ENCODE measurements around the genes NDUFAF5, DSTN and RRBP1.

DNA sequence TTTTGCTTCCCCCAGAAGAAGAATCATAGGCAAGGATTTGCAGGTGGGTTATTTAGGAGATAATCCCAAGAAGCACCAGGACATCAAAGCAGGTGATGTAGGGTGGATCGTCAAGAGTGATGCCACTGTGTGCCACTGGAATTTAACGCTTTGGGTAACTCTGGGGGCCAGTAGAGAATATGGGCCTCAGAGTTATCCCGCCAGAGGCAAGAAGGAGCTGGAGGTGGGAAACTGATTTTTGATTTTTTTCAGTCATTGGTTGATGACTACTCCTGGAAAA lies 368.5 kb downstream of the BTBD3 start:
- RAMPAGE, long total RNA = no peak
- RRBS = no CpG with 5 or more reads among the region's 3 CpGs

- RAMPAGE, long total RNA = start-site peak on the minus strand at chr20:13784895-13784907, 86 and 89 reads in 2 replicates; start-site peak on the plus strand at chr20:13785030-13785080, 280 and 211 reads in 2 replicates
- RRBS = no CpG with 5 or more reads among the region's 63 CpGs
Observed at GRCh38 chr20:13784758-13785880, at the start of gene NDUFAF5. NDUFAF5 (plus strand) TSS chr20:13785028.

GRCh38 chr20:13875343-13875887 lies 90.6 kb downstream of the NDUFAF5 start:
- RAMPAGE, long total RNA = no peak
- RRBS = no CpG with 5 or more reads among the region's 3 CpGs

DNA sequence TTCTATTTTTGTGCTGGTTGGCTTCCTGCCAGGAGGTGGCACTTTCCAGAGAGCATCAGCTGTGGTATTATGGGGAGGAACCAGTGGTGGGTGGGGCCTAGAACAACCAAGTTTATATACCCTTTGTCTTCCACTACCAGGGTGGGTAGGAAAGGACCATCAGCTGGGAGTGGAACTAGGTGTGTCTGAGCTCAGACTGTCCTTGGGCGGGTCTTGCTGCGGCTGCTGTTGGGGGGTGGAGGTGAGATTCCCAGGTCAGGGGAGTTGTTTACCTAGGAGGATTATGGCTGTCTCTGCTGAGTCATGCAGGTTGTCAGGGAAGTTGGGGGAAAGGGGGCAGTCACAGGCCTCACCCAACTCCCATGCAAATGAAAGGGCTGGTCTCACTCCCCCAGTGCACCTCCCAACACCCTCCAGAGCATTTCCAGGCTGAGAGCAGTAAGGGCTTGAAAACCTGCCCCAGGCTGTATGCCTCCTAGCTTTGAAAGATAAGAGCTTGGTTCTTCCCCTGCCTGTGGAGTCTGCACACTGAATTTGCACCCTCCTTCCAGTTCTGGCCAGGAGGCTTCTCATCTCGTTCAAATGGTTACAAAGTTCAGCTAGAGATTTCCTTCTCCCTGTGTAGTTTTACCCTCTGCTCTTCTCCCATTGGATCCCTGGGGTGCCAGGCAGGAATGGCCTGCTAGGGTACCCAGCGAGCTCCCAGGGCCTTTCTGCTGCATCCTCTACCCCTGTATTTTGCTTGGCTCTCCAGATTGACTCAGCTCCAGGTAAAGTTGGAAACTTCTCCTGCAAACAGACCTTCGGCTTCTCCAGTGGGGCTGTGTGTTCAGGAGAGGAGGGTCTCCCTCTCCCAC lies 117.2 kb downstream of the FLRT3 start:
- RAMPAGE, long total RNA = no peak
- RRBS = no CpG with 5 or more reads among the region's 5 CpGs

DNA sequence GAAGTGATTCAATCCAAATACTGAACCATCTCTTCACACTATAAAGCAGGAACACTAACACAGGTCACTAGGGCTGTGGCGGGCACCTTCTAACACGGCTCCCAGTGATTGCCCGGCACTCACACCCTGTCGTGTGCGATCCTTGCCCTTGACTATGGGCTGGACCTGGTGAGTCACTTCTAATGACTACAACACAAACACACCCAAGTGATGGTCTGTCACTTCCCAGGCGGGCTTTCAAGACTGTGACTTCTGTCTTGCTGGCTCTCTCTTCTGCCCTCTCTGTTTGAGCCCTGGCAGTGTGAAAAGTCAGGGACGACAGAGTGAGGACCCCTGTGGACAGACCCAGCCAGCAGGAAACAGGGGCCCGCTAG lies 43.1 kb downstream of the KIF16B start:
- RAMPAGE, long total RNA = no peak
- RRBS = no CpG with 5 or more reads among the region's 8 CpGs

DNA sequence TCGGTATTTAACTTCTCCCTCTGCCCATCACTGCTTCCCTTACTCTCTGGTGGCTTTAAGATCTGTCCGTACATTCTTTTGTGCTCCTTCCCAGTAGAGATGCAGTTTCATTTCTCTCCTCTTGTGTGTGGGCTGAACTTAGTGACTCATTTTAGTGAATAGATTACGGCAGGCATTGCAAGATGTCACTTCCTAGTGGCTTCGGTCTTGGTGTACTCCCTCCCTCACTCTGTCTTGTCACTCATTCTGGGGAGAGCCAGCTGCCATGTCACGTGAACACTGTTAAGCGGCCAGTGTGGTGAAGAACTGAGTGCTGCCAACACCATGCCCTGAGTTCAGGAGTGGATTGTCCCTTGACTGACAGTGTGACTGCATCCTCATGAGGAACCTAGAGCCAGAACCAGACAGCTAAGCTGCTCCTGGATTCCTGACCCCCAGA lies 115.9 kb downstream of the OTOR start:
- RAMPAGE, long total RNA = no peak
- RRBS = no CpG with 5 or more reads among the region's 6 CpGs

- RAMPAGE, long total RNA = no peak
- RRBS = 2% methylated on average over 15 of the region's 38 CpGs
Observed at GRCh38 chr20:17225747-17226422, 955 bp upstream of the PCSK2 start.

DNA sequence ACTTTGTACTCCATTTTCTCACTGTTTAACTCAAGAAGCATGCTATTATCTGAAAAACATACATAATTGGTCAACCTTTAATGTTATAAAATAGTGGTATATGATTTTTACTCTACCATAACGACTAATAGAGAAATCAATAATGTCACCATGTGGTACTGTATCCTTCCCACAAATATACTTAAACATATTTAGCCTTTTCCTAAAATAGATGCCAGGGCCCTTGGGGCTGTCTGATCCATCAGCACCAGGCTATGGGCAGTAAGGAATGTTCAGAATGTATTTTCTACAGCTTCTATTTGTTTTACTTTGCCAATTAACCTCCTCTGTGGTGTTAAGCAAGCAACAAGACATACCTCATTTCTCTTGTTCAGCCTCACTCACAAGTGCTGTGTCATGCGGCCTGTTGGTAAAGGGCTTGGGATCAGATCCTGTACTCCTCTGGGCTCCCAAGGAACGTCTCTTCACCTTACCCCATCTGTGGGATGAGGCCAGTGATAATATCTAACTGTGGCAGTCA lies 7.2 kb upstream of the DSTN start:
- RAMPAGE, long total RNA = no peak
- RRBS = no CpG with 5 or more reads among the region's 3 CpGs

DNA sequence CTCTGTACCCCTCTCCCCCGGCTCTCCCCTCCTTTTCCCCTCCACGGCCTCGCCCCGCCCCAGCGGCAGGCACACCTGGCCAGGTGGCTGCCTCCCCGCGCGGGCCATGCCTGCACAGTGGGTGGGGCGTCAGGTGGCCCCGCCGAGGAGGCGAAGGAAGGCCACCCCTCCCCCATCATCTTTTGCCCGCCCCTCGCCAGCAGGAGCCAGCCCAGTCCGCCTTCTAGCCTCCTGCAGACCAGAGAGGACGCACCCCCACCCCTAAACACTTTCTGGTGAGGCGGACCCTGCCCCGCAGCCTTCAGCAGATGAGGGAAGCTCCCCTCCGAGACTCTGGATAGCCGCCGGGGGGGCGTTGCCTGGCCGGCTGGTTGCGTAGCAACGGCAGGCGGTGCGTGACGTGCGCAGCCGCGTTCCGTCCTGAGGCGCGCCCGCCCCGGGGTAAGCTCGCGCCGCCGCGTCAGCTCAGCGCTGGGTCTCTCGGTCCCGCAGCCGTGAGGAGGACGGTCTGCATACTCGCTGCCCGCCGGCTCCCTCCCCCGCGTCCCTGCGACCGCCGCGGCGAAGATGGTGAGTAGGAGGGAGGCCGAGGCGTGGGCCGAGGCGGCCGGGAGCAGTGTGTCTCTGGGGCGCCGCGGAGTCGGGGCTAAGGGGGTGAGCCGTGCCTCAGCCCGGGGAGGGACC lies at the start of gene DSTN:
Gene DSTN (plus strand): TSS at position 434 of the 684 bp plus-strand sequence.
- RAMPAGE, long total RNA = start-site peak on the plus strand centred at position 465 of the sequence, 110 bp wide, 3,411 and 11,136 reads in 2 replicates
- RRBS = under 1% methylated on average over 41 of the region's 67 CpGs

DNA sequence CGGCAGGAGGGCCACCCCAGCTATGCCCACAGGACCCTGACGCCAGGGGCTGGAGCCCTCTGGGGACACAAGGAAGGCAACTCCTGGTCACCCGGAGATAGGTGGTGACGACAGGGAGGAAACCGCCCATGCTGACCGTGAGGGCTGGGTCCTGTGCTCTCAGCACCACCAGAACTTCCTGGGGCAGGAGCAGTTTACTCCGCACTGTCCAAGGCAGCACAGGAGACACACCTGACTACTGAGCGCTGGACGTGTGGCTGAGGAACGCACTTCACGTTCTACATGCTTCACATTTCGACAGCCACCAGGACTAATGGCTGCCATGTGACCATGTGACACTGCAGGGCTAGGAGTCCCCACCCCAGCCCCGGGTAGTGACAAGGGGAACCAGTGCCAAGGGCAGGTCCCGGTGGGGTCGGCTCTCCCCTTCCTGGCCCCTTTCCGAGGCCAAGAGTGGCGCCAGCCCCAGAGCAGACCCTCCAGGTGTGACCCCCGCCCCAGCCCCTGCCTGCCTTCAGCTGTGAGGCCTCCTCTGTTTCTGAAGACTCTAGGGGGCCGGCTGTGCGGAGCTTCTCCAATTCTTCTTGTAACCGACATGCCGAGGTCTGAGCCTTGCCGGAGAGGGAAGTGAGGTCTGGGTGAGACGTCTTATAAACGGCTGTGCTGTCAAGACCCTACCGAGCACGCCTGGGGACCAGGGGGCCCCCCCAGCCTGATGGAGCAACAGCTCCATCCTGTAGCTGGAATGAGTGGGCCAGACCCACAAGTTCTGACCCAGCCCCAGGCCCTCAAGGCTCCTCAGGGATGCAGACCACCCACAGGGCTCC lies 45.3 kb downstream of the DSTN start:
- RAMPAGE, long total RNA = no peak
- RRBS = 33% methylated on average over 8 of the region's 27 CpGs

DNA sequence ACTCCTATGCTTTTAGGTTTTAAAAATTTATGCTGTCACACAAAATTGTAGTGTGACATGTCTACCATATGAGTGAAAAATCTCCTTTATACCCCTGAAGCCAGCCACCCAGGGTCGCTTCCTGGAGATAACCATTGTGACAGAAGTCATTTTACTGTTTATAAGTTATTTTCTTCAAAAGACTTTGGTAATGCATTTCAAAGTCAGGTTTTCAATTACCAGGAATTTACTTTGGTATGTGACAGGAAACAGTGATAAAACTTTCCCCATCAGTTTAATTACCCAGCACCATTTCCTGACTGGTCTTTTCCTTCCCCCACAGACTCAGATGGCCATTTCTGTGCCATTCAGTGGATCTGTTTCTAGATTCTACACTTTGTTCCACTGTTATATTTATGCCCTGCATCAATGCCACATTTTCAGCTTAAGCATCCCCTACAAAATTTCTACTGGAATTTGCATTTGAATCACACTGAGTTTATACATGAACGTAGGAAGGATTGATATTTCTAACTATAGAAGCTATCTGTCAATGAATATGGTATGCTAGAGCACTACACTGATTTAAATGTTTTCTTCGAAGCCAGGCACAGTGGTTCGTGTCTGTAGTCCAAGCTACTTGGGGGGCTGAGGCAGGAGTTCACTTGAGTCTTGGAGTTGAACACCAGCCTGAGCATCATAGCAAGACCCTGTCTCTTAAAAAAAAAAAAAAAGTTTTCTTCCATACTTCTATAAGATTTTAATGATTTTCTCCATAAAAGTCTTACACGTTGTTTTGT lies 16.2 kb downstream of the RRBP1 start:
- RAMPAGE, long total RNA = no peak
- RRBS = no CpG with 5 or more reads among the region's 5 CpGs

DNA sequence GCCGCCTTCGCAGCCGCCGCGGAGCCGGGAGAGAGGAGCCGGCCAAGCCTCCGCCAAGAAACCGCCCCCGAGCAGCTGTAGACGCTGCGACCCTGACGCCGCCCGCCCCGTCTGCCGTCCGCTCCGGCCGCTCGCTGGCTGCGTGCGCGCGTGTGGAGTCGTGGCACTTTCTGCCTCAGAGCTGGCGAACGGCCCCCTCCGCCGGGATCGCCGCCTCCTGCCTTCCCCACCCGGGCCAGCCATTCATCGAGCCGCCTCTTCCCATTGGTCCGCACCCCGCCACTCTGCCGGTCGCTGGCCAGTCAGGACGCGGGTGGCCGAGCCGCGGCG lies at the start of gene RRBP1:
Gene RRBP1 (minus strand): TSS at position 172 of the 330 bp plus-strand sequence.
- RAMPAGE, long total RNA = no peak
- RRBS = 1% methylated on average over 33 of the region's 45 CpGs

DNA sequence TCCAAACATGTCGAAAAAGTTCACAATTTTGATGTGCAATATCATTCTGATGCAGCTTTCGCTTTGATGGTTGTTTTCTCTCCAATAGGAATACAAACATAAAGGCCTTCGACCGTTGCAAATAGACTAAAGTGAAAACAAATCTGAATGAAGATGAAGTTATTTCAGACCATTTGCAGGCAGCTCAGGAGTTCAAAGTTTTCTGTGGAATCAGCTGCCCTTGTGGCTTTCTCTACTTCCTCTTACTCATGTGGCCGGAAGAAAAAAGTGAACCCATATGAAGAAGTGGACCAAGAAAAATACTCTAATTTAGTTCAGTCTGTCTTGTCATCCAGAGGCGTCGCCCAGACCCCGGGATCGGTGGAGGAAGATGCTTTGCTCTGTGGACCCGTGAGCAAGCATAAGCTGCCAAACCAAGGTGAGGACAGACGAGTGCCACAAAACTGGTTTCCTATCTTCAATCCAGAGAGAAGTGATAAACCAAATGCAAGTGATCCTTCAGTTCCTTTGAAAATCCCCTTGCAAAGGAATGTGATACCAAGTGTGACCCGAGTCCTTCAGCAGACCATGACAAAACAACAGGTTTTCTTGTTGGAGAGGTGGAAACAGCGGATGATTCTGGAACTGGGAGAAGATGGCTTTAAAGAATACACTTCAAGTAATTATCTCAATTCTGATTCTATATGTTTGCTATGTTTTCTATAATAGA lies 1.0 kb downstream of the MGME1 start:
- RAMPAGE, long total RNA = no peak
- RRBS = under 1% methylated on average over 4 of the region's 13 CpGs

- RAMPAGE, long total RNA = no peak
- RRBS = 1% methylated on average over 29 of the region's 115 CpGs
Observed at GRCh38 chr20:18056122-18057219, 1.2 kb downstream of the OVOL2 start.

GRCh38 chr20:18166076-18166633 lies 28.5 kb downstream of the KAT14 start:
- RAMPAGE, long total RNA = no peak
- RRBS = no CpG with 5 or more reads among the region's 9 CpGs

- RAMPAGE, long total RNA = no peak
- RRBS = no CpG with 5 or more reads among the region's 7 CpGs
Observed at GRCh38 chr20:18543888-18544324, 23.3 kb upstream of the SMIM26 start.

- RAMPAGE, long total RNA = no peak
- RRBS = no CpG with 5 or more reads among the region's 20 CpGs
Observed at GRCh38 chr20:19658097-19658727, 99.8 kb upstream of the RIN2 start.

- RAMPAGE, long total RNA = no peak
- RRBS = no CpG with 5 or more reads among the region's 6 CpGs
Observed at GRCh38 chr20:19701261-19701914, 56.7 kb upstream of the RIN2 start.

DNA sequence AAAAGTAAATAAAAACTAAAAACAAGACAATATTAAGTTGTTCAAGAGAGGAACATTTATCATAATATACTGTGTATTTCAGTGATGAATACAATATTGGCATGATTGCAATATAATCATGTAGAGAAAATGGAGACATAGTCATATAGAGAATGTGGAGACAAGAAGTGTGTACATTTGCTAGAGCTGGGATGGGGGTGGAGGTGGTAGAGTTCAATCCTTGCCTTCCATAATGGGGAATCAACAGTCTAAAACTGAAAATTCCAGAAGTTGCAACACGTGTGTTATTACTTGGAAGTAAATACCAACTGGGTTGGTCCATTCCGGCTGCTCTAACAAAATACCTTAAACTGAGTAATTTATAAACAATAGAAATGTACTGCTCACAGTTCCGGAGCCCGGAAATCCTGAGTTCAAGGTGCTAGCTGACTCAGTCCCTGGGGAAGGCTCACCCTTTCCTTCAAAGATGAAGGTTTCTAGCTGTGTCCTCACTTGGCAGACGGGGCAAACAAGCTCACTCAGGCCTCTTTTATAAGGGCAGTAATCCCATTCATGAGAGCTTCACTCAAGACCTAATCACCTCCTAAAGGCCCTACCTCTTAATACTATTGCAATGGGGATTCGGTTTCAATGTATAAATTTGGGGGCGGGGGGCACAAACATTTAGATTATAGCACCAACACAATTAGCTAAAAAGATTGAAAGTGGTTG lies 59.0 kb downstream of the RIN2 start:
- RAMPAGE, long total RNA = no peak
- RRBS = 0% methylated on average over 1 of the region's 7 CpGs

DNA sequence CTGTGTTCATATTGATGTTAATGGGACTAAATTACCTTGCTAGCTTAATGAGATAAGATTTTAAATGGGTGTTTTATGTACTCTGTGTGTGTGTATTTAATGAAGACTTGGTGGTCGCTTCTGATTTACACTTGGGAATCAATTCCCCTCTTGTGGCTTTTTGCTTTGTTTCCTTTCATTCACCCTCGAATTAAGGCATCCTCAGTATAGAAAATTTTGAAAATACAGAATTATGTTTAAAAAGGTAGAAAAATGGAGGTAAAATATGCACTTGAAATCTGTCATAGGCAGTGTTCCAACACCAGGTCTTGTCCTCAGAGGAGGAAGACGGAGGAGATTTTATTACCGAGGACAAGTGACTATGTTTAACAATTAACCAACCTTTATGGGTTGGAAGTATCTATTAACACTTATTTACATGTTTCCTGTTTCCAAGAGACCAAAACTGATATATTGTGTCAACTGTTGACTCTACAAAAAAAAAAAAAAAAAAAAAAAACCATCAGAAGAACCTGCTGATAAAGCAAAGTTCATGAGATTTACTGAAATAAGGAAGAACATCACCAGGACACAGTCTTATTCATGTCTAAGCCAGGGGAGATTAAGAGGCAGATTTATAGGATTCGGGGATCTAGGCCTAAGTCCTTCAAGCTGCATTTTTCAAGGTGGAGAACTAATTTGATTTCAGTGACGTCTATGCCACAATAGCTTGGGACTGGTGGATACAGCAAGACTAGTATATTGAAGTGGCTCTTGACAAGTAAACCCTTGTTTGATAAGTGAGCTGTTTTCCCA lies 126.8 kb upstream of the NAA20 start:
- RAMPAGE, long total RNA = no peak
- RRBS = no CpG with 5 or more reads among the region's 6 CpGs